OVCAR3 (cell line): ENCODE results near the gene RALBP1.

DNA sequence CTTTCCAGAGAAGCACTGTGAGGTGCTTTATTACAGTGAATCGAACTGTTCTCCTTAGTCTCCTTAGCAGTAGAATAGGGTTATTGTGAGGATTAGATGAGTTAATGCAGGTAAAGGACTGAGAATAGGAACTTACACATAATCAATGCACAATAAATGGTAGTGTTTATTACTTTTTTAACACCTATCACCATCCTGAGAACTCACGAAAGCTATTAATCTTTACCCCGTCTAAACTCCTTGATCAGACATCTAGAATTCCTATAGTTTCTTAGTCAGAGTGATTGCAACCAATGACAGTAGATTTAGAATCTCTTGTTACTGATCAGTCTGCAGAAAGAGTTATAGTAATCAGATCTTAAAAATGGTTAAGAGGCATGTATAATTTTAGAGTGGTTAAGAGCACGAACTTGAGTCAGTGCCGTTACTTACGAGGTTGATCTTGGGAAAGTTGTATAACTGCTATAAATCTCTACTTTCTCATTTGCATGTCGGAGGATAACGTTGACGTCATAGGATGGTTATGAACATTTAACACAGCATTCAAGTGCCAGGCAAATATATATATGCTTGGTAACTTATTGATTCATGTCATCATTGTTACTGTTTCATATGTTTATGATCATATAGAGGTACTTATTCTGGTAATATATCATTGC lies 146.1 kb downstream of the ARHGAP28 start:
- RRBS = no CpG with 5 or more reads among the region's 9 CpGs

DNA sequence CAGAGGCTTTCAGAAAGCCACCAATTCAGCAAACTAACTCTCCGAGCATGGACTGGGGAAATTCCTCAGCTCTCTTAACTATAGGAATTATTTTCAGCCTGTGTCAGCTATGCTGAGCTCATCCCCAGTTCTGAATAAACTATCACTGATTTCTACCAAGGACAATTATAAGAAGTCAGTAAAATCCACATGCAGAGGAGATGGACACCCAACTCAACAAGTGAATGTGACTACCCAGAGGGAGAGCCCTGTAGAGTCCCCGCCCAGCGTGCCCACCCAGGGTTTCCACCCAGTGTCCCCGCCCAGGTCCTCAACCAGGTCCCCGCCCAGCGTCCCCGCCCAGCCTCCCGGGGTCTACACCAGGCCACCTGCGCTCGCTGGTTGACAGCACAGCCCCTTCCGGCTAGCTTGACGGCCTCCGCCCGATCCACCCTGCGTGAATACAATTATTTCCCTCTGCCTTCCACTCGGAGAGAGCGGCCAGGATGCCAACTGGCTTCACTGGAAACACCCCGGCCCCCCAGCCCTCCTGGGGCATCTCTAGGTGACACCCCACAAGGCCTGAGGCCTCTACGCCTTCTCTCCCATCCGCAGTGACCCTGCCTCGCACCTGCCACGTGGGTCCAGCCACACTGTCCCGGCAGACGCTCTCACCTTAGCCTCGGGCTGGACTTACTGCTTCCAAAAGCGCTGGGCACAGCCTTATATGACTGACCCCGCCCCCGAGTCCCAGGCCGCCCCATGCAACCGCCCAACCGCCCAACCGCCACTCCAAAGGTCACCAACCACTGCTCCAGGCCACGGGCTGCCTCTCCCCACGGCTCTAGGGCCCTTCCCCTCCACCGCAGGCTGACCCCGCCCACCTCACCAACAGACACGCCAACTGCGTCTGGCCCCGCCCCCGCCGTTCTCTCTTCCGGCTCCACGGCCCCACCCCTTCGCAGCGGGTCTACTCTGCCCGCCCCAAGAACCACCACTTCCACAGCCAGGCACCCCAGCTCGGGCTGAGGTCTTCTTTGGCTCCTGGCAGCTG lies 188.2 kb downstream of the LAMA1 start:
- RRBS = 94% methylated on average over 5 of the region's 47 CpGs

GRCh38 chr18:7601146-7601580 lies 34.0 kb downstream of the PTPRM start:
- RRBS = no CpG with 5 or more reads among the region's 10 CpGs

GRCh38 chr18:7709107-7709552 lies 142.0 kb downstream of the PTPRM start:
- RRBS = no CpG with 5 or more reads among the region's 3 CpGs

DNA sequence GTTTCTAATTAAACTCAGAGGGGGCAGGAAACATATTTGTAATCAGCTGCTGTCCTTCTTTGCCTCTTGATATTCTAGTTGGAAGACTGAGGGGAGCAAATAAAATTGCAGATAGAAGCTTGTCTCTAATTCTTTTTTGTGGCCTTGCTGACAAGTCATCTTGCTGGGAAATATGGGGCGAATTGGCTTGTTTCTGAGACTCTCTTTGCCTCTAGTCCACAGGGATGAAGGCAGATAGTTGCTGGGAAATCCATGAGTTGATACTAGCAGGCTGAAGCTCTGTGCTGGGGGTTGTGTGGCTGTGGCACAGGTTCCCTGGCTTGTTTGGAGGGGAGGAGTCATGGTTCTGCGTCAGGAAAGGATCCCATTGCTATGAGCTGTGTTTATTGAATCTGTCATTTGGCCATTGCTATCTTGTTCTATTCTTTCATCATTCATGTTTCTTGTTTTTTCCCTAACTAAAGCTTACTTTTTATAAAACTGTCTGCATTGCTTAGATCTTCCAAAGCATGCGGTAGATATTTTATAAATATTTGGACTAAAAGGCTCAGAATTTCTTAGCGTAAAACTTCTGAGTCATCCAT lies 335.2 kb downstream of the PTPRM start:
- RRBS = no CpG with 5 or more reads among the region's 4 CpGs

DNA sequence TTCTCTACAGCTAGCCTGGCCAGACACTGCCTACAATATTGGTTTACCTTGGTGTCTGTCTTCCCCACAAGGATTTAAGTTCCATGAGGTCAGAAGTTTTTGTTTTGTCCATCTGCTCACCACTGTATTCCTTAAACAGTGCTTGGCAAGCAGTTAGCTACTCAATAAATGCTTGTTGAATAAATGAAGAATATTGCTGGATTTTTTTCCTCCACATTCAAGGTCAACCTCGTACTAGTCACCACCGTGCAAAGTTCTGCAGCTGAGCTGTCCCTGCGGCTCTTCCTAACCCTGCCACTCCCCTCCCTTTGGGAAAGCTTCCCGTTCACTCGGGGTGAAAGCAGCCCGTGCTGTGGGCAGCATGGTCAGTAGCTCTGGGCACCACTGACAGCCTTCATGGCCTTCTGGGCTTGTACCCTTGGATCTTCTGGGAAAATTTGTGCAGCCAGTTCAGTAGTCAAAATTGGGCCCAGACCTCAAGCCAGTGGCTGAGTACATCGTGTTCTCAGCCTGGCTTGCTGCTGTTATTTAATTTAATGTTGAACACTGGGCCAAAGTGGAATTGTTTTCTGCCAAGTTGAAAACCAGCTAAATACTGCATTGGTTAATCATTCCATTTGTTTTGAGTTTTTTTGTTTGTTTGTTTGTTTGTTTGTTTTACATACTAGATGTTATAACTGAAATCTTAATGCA lies 469.3 kb upstream of the RAB12 start:
- RRBS = no CpG with 5 or more reads among the region's 7 CpGs

DNA sequence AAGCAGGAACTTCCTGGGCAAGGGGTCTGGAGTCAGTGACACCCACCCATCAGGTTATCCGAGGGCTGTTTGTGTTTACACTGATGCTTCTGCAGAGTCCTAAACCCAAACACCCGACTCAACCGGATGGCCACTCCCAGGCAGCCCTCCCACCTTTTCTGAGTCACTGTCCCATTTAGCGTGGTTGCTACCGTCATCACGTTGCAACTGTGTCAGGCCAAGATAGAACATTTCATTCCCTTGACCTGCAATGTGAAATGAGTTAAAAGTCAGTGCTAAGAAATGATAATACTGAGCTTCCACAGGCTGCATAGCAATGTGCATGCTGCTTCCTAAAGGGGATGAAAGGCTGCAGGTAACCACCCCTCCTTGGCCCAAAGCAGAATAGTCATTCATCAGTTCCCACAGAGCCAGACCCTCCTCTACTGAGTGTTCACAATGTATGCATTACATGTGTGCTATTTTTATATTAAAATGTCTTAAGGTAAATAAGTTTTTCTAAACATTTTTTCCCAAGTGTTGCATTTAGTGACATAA lies 468.0 kb upstream of the RAB12 start:
- RRBS = no CpG with 5 or more reads among the region's 6 CpGs

- RRBS = no CpG with 5 or more reads among the region's 7 CpGs
These were observed 20.1 kb upstream of the MTCL1 start for GRCh38 chr18:8685352-8685633.

- RRBS = no CpG with 5 or more reads among the region's 13 CpGs
These were observed 85.8 kb upstream of the NDUFV2 start for GRCh38 chr18:9016687-9017137.

GRCh38 chr18:9073398-9074265 lies 28.9 kb upstream of the NDUFV2 start:
- RRBS = no CpG with 5 or more reads among the region's 15 CpGs

- RRBS = no CpG with 5 or more reads among the region's 3 CpGs
These were observed 54.4 kb downstream of the ANKRD12 start for GRCh38 chr18:9191078-9191375.

DNA sequence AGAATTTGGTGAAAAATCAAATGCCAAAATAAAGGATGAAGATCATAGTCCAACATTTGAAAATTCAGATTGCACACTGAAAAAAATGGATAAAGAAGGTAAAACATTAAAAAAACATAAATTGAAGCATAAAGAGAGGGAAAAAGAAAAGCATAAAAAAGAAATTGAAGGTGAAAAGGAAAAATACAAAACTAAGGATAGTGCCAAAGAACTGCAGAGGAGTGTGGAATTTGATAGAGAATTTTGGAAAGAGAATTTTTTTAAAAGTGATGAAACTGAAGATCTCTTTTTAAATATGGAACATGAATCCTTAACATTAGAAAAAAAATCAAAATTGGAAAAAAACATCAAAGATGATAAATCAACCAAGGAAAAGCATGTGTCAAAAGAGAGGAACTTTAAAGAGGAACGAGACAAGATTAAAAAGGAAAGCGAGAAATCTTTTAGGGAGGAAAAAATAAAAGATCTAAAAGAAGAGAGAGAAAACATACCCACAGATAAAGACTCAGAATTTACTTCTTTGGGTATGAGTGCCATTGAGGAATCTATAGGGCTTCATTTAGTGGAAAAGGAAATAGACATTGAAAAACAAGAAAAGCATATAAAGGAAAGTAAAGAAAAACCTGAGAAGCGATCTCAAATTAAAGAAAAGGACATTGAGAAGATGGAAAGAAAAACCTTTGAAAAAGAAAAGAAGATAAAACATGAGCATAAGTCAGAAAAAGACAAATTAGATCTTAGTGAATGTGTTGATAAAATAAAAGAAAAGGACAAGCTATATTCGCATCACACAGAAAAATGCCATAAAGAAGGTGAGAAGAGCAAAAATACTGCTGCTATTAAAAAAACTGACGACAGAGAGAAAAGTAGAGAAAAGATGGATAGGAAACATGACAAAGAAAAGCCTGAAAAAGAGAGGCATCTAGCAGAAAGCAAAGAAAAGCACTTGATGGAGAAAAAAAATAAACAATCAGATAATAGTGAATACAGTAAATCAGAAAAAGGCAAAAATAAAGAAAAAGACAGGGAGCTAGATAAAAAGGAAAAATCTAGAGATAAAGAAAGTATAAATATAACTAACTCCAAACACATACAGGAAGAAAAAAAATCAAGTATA lies 79.1 kb upstream of the TWSG1 start:
- RRBS = no CpG with 5 or more reads among the region's 5 CpGs

DNA sequence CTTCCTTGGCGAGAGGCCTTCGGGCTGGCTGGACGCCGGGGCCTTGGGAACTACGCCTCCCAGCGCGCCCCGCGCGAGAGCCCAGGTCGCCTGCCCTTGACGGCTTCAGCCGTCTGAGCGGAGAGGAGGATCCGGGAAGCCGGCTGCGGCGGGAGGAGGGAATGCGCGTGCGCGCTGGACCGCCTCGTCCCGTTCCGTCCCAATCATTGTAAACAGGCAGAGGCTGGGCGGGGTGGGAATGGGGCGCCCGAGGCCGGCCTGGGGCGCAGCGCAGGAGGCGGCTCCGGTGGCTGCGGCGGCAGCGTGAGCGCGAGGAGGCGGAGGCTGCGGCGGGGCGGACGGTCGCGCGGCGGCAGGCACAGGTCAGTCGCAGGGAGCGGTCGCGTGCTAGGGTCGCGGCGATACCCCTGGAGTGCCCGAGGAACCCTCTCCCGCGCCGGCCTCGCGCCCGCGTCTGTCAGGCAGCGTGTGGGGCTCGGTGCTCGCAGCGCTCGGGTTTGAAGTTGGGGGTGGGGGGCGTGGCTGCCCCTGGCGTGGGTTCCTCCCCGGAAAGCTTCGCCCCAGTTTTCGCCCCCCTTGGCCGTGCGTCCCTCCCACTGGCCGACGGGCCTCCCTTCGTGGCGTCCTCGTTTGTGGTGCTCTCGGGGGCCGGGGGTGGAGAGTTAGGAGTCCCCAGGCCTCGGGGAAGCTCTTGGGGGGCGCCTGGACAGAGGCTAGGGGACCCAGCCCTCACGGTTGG lies at the start of gene RALBP1:
TSS of gene RALBP1 (plus strand) at position 184 of the 739 bp plus-strand sequence.
- RRBS = 5% methylated on average over 27 of the region's 85 CpGs

- RRBS = no CpG with 5 or more reads among the region's 5 CpGs
These were observed 1.6 kb upstream of the PPP4R1 start for GRCh38 chr18:9615904-9616493.

DNA sequence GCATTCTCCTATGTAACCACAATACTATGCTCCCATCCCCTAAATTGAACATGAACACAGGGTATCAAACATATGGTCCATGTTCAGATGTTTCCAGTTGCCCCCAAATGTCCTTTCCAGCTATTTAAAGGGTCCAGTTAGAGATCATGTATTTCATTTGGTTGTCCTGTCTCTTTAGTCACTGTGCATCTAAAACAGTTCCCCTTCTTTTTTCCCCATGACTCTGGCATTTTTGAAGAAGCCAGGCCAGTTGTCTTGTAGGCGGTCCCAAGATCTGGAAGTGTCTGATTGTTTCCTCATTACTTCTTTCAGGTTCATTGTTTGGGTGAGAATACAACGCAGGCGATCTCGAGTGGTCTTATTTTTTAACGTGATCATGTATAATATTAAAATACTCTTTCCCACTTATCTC lies 7.9 kb downstream of the RAB31 start:
- RRBS = no CpG with 5 or more reads among the region's 5 CpGs

DNA sequence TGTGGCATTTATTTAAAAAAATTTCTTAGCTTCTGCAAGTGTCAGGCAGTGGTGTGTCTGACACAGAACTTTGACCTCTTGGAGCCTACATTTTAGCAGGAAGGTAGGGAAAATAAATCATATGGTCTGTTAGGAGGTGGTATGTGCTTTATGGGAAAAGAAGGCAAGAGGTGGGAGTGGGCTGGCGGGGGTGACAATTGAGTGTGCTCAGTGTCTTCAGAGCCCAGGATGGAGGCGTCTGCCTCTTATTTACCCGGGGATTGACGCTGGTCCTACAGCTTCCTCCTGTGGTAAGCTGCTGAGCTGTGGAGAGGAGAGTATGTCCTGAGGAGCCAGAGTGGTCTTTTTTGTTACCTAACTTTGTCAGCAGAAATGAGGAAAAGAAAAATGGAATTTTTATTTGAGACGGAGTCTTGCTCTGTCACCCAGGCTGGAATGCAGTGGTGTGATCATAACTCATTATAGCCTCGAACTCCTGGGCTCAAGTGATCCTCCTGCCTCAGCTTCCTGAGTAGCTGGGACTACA lies 8.3 kb downstream of the RAB31 start:
- RRBS = no CpG with 5 or more reads among the region's 6 CpGs

DNA sequence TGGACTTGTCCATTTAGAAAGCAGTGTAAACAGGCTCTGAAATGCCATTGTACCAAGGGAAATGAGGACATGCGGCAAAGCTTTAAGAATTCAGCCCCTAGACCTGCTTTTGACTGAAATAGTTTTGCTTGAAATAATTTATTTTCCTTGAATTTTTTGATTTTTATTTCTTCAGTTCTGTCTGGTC lies 34.8 kb downstream of the RAB31 start:
- RRBS = no CpG with 5 or more reads among the region's 1 CpG

GRCh38 chr18:9743257-9744063 lies 35.4 kb downstream of the RAB31 start:
- RRBS = no CpG with 5 or more reads among the region's 12 CpGs

DNA sequence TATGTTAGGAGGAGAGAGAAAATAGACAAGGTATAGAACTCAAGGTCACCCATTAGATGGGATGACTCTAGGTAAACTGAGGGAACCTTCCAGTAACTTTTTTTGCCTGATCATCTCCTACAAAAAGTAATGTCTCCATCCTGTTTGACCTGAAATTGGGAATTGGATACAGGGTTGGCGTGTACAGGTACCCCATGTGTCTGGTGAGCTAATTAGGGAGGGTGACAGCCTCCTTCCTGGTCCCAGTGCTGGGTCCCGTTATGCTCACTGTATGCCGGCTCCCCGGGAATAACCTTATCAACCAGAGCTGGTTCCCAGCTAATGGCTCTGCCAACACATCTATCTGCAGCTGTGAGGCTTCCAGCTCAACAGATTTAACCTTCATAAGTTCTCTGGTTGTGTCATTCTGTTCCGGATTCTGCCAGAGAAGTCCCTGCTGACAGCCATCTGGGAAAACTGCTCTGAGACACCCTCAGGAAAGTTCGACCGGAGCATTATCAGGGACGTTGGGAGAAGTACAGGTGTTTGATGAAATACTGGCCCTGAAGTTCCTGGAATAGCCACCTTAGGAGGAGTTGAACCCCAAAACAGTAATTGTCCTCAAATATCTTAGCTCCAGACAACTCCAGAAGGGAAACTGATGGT lies 39.7 kb upstream of the TXNDC2 start:
- RRBS = 99% methylated on average over 4 of the region's 8 CpGs

DNA sequence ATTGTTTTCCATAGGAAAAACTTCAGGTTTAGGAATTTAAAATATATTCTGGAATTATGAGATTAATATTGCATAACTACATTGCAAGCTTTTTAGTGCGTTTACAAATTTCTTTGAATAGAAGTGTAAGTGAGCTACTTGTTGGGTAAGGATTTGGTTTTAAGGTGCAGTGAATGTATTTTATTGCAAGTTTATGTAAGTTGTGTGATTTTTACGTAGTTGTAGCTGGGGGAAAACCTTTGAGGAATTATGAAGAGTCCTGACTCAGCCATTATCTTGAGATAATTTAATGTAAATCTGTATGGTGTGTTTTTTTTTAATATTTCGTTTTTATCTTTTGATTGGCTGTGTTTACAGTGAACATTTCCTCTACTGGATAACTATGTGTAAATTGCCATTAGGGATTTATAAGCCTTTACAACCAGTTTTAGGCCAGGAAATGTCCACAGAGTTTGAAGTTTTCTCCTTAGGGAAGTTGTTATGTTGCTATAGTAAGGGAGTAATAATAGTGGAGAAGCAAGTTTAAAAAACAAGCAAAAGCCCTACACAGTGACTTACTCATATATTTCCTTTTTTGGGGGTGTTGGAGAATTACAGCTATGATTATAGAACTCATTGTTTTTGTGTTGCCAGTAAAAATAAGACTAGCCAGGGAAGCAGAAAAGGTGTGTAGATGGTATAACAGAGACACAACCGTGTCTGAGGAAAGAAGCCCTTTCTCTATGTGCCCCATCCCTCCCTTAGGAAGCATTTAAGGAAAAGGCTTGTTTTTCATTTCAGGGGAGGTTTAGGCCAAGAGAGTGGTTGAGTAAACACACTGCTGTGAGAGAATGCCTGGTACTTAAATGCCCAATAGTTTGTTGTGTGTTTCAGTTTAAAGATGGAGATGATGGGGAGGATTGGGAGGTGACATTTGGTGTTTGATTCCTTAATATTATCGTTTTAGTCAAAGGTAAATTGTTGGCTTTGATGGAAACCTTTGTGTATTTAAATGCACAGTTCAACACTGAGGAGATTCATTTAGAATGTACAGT lies 2.2 kb downstream of the VAPA start:
- RRBS = no CpG with 5 or more reads among the region's 5 CpGs